Occipital lobe (tissue), 2 donors: ENCODE measurements around a stretch of chr12.

- RAMPAGE, long total RNA: no peak
These were observed 9.2 kb downstream of the FAR2 start for GRCh38 chr12:29158157-29158868.

- RAMPAGE, long total RNA: no peak
These were observed 71.8 kb downstream of the FAR2 start for GRCh38 chr12:29220711-29221501.

GRCh38 chr12:29439375-29439974 is 58.0 kb downstream of the OVCH1 start:
- RAMPAGE, long total RNA: no peak

DNA sequence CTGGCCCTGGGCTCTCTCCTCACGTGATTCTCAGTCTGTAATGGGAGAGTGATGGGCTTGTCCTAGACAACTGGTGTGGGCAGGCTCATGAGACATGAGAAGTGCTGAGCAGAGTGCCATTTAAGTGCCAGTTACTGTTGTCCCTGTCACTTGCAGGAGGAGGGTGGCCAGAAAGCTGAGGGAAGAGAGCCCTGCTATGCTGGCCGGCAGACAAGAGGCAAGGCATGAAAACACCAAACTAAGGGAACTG is 48.6 kb upstream of the OVCH1 start:
- RAMPAGE, long total RNA: no peak

- RAMPAGE, long total RNA: no peak
These were observed 55.8 kb downstream of the TMTC1 start for GRCh38 chr12:29727822-29728417.

DNA sequence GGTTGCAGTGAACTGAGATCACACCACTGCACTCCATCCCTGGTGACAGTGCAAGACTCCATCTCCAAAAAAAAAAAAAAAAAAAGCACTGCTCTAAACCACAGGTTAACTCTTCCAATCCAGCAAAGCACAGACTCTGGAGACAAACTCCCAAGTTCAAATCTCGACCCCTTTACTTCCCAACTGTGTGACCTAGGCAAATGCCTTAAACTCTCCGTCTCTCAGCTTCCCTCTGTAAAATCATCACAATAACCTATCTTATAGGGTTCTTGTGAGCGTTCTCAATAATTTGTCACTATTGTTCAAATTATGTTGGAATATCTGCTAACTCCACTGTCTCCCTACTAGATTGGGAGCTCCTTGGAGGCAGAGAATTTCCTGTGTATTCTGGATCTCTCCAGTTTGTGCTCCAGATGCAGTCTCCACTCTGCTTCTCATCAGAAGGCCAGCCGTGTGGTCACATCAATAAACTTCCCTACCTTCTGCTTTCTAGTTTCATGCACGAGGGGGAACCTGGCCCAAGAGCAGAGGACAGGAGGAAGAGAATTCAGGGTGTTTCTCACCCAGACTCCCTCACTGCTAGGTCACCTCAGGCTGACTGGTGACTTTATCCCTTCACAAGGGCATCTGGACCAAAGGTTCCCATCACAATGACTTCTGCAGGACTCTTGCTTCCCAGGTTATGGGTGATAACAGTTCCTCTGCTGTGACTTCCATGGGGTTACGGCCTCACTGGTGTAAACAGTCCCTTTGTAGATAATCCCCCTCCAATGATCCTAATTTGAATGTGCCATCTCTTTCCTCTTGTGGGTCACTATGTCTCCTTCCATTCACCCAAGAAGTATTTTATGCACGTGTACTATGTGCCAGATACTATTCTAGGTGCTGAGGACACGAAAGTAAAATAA is 54.6 kb downstream of the TMTC1 start:
- RAMPAGE, long total RNA: no peak

GRCh38 chr12:29782881-29783524 is 739 bp downstream of the TMTC1 start:
- RAMPAGE, long total RNA: no peak

DNA sequence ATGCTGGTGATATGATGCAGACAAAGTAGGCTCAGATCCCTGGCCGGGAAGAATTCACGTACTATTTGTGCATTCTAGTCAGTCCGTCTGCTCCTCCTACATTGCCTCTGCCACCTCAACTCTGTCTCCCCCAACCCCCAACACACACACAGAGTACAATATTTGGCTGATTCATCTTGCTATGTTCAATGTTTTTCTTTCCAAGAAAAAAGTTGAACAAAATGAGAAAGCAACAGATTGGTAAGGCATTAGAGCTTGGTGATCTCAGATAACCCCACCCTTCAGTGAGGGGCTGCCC is 66.1 kb upstream of the TSPAN11 start:
- RAMPAGE, long total RNA: no peak

- RAMPAGE, long total RNA: no peak
These were observed 19.0 kb downstream of the TSPAN11 start for GRCh38 chr12:30945551-30945862.

DNA sequence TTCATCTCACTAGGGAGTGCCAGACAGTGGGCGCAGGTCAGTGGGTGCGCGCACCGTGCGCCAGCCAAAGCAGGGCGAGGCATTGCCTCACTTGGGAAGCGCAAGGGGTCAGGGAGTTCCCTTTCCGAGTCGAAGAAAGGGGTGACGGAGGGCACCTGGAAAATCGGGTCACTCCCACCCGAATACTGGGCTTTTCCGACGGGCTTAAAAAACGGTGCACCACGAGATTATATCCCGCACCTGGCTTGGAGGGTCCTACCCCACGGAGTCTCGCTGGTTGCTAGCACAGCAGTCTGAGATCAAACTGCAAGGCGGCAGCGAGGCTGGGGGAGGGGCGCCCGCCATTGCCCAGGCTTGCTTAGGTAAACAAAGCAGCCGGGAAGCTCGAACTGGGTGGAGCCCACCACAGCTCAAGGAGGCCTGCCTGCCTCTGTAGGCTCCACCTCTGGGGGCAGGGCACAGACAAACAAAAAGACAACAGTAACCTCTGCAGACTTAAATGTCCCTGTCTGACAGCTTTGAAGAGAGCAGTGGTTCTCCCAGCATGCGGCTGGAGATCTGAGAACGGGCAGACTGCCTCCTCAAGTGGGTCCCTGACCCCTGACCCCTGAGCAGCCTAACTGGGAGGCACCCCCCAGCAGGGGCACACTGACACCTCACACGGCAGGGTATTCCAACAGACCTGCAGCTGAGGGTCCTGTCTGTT is 89.7 kb downstream of the DDX11 start:
- RAMPAGE, long total RNA: no peak

- RAMPAGE, long total RNA: no peak
These were observed 14.6 kb downstream of the SINHCAF start for GRCh38 chr12:31311316-31311757.

- RAMPAGE, long total RNA: no peak
These were observed 3.1 kb downstream of the SINHCAF start for GRCh38 chr12:31322628-31323401.

DNA sequence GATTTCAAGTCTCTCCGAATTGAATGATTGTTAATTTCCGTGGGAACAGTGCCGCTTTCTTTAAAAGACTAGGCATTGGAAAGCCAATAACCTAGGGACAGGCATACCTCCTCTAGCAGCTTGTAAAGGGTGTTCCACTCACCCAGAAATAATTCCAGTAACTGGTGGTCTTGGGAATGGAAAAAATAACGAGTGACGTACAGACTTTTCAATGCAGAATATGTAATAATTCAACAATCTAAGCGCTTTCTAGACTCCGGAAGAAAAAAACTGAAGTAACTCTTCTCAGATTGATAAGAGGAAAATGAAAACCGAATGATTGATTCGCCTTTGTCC is 899 bp upstream of the SINHCAF start:
- RAMPAGE, long total RNA: no peak

GRCh38 chr12:31353765-31354529 is 28.0 kb upstream of the SINHCAF start:
- RAMPAGE, long total RNA: no peak

GRCh38 chr12:31525394-31525713 is 65.6 kb downstream of the DENND5B start:
- RAMPAGE, long total RNA: no peak

DNA sequence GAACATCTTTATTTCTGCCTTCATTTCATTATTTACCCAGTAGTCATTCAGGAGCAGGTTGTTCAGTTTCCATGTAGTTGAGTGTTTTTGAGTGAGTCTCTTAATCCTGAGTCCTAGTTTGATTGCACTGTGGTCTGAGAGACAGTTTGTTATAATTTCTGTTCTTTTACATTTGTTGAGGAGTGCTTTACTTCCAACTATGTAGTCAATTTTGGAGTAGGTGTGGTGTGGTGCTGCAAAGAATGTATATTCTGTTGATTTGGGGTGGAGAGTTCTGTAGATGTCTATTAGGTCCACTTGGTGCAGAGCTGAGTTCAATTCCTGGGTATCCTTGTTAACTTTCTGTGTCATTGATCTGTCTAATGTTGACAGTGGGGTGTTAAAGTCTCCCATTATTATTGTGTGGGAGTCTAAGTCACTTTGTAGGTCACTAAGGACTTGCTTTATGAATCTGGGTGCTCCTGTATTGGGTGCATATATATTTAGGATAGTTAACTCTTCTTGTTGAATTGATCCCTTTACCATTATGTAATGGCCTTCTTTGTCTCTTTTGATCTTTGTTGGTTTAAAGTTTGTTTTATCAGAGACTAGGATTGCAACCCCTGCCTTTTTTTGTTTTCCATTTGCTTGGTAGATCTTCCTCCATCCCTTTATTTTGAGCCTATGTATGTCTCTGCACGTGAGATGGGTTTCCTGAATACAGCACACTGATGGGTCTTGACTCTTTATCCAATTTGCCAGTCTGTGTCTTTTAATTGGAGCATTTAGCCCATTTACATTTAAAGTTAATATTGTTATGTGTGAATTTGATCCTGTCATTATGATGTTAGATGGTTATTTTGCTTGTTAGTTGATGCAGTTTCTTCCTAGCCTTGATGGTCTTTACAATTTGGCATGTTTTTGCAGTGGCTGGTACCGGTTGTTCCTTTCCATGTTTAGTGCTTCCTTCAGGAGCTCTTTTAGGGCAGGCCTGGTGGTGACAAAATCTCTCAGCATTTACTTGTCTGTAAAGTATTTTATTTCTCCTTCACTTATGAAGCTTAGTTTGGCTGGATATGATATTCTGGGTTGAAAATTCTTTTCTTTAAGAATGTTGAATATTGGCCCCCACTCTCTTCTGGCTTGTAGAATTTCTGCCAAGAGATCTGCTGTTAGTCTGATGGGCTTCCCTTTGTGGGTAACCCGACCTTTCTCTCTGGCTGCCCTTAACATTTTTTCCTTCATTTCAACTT is 37.2 kb downstream of the DENND5B start:
- RAMPAGE, long total RNA: no peak

GRCh38 chr12:31630094-31630528 is 29.4 kb upstream of the ETFBKMT start:
- RAMPAGE, long total RNA: no peak

- RAMPAGE, long total RNA: no peak
These were observed 40.6 kb upstream of the H3-5 start for GRCh38 chr12:31832718-31832979.

DNA sequence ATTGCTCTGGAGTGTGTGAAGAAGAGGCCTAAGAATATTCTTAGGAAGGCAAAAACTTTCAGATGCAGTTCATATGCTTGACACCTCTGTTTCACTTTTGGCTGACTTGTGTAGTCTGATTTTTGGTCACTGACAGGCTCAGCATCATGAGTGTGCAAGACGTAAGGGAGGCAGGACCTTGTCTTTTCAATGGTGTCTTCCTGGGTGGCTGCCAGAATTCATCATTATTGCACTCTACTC is 126.4 kb upstream of the FGD4 start:
- RAMPAGE, long total RNA: no peak

DNA sequence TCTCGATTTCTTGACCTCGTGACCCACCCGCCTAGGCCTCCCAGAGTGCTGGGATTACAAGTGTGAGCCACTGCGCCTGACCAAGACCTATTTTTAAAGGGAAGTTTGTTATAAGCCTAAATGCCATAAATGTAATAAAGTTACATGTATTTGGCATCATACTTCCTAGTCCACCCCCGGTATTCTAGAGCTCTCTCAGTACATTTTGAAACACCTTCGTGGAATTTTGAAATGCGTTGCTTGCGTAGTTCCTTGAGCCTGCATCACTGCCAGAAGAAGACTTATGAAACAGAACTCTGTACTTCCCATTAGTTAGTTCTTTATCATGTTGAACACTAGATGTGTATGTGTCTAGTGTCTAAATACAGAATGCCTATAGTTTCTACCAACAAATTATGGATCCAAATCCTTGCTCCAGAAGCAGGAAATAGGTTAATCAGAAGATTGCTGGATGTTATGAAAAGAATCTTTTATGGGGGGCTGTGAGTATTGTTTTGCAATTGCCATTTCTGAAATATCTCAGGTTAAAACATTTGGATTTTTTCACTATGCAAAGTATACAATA is 86.4 kb downstream of the FGD4 start:
- RAMPAGE, long total RNA: no peak